Psoas muscle (tissue), 2 donors: ENCODE measurements around the gene FBN2.

DNA sequence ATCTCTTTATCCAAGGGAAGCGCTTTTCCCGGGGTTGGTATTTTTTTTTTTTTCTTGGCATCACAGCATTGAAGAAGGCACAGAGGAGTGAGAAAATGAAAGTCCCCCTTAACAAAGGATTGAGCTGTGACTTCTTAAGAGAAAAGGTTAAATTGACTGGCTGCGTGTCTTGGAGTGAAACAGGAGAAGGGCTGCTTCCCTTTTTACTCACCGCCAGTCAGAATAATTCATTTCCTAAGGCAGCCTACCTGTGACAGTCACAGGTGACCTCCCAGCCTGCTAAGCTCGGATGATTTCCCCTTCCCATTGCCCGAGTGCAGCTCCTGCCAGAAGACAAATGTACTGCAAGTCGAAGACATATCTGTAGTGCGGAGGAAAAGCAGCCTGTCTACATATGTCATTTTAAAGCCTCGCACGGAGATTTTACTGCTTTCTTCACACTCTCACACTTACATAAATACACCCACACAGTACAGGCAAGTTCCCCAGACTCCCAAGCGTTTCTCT lies 665.5 kb upstream of the ZNF608 start:
- PRO-cap, 2 experiments, result no peak in any of the 2 experiments

- PRO-cap, 2 experiments, result no peak in any of the 2 experiments
Observed at GRCh38 chr5:125485013-125485822, 738.8 kb upstream of the ZNF608 start.

DNA sequence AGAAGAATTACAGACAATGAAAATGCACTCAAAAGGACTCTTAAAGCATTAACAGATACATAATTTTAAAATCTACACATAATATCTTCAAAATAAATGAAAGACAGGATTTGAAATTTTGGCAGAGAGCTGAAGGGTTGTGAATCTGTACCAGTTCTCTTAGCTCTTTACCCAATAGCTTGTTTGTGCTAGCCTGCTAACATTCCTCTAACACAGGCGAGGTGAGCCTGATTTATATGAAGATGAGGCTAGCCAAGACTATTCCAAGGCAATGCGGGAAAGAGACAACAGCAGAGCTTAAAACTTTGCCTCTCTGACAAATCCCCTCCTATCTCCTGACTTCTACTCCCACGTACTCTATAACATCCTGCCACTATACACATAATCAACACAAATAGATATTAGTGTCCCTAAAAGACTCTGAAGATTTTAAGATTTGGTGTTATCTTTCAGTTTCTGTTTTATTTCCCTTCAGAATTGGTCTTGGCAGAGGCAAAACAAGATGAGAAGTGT lies 745.6 kb upstream of the ZNF608 start:
- PRO-cap, 2 experiments, result no peak in any of the 2 experiments

GRCh38 chr5:126365494-126365783 lies 57.8 kb upstream of the GRAMD2B start:
- PRO-cap, 2 experiments, result no peak in any of the 2 experiments

- PRO-cap, 2 experiments, result no peak in any of the 2 experiments
Observed at GRCh38 chr5:126373227-126374373, 49.6 kb upstream of the GRAMD2B start.

DNA sequence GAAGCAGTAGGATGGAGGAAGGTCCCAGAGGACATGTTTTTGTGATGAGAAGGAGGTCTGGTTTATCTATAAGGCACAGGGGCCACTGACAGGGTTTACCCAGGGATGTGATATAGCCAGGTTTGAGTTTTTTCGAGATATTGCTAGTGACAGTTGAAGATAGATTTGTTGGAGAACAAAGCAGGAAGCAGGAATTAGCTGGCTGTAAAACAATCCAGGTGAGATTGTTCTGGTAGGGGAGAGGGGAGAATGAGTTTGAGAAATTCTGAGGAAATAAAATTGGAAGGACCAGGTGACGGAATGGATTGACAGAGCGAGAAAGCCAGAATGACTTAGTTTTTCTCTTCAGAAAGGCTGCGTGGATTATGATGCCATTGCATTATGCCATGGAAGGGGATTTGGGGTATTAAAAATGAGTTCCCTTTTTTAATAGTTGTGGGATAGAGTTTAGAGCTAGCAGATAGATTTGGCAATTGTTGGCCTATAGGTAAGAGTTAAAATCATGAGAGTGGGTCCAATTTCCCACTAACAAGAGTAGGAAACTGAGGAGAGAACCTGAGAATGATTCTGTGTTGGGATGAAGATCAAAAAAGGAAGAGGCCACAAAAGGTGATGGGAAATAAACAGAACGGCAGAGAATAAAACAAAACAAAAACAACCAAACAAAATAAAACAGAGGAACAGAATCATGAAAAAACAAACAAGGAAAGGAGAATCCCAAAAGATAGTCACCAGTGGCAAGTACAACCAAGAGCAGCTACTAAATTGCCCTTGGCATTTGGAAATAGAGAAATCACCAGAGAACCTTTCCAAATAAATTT lies 14.0 kb downstream of the GRAMD2B start:
- PRO-cap, 2 experiments, result no peak in any of the 2 experiments

DNA sequence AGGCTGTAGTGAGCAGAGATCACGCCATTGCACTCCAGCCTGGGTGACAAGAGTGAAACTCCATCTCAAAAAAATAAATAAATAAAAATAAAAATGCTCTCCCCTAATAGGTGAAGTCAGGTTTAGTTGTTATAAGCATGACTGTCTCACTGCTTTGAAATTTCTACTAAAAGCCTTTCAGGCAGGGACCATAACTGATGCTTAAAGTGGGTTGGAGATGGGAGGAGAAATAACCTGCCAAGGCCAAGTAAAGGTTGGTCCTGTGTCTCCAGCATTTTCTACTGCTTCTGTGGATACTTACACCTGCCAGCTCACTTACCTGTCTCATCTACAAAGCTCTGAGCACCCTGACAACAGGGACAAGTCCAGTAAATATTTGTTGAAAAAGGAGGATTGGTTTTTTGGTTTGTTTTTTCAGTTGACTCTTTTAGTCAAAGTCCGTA lies 38.5 kb downstream of the GRAMD2B start:
- PRO-cap, 2 experiments, result no peak in any of the 2 experiments

DNA sequence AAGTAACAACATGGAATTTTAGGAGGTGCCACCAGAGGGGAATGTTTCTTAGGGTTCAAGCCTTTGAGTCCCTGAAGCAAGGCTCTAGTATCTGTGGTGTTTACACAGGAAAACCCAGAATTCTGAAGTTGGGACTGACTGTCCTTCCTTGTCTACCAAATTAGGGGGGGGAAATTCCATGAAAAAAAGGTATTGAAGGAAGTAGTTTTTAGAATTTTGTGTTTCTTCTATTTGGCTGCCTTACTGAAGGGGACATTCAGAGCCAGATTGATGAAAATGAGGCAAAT lies 69.5 kb downstream of the LMNB1 start:
- PRO-cap, 2 experiments, result no peak in any of the 2 experiments

GRCh38 chr5:126895770-126896031 lies 118.8 kb downstream of the LMNB1 start:
- PRO-cap, 2 experiments, result no peak in any of the 2 experiments

DNA sequence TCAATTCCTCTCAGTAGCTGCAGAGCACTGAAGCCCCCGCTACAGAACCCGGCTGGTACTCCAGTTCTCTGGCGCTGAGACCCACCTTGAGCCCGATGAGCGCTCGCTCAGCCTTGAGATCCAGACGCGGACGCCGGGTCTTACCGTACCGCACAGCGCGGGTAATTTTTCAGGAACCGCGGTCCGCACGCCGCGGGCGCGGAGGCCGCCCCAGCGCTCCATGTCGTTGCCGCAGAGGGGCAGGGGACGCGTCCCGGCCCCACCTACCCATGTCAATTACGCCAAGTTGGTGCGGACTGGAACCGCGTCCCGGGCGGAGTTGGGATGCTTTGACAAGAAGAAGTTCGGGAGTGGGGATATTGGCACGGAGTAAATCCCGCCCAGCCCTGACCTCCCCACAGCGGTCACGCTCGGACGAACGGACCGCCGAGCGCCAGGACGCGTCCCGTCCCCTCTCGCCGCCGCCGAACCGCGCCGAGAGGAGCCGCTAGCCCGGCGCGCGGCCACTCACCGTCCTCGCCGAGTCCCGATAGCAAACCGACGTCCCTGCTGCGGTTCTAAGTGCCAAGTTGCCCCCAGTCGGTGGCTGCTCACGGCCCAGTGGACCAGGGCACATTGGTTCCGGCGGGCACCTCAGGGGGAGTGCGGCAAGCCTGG lies 391 bp downstream of the MARCHF3 start:
- PRO-cap, 2 experiments, result peak in 1 of 2 experiments; most common plus-strand start position 506 of the sequence (in 1)

GRCh38 chr5:127040679-127041402 lies 10.5 kb upstream of the MARCHF3 start:
- PRO-cap, 2 experiments, result no peak in any of the 2 experiments

DNA sequence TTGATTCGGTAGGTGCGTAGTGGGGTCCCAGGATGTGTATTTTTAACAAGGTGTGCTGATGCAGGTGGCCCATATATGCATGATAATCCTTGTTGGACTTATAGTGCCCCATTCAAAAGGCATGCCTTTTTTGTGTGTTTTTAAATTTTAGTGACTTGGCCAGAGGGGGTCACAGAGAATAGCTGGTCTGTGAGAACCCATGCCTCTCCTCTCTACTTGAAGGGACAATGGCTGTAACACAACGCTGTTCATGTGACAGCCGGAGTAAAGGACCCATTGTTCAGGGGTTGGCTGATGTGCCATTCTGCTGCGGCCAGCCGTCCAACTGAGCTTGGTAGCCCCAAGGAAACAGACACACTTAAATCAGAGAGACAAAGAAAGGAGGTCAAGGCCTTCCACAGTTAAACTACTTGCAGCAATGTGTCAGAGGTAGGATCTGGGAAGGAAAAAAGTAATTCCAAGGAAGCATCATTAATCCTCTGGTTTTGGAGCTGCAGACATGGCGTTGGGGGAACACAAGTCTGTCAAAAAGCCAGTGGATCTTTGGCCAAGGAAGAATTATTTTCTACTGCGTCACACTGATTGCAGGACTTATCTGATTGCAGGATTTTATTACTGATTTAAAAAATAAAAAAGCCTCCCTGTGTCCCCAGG lies 8.1 kb downstream of the MEGF10 start:
- PRO-cap, 2 experiments, result no peak in any of the 2 experiments

DNA sequence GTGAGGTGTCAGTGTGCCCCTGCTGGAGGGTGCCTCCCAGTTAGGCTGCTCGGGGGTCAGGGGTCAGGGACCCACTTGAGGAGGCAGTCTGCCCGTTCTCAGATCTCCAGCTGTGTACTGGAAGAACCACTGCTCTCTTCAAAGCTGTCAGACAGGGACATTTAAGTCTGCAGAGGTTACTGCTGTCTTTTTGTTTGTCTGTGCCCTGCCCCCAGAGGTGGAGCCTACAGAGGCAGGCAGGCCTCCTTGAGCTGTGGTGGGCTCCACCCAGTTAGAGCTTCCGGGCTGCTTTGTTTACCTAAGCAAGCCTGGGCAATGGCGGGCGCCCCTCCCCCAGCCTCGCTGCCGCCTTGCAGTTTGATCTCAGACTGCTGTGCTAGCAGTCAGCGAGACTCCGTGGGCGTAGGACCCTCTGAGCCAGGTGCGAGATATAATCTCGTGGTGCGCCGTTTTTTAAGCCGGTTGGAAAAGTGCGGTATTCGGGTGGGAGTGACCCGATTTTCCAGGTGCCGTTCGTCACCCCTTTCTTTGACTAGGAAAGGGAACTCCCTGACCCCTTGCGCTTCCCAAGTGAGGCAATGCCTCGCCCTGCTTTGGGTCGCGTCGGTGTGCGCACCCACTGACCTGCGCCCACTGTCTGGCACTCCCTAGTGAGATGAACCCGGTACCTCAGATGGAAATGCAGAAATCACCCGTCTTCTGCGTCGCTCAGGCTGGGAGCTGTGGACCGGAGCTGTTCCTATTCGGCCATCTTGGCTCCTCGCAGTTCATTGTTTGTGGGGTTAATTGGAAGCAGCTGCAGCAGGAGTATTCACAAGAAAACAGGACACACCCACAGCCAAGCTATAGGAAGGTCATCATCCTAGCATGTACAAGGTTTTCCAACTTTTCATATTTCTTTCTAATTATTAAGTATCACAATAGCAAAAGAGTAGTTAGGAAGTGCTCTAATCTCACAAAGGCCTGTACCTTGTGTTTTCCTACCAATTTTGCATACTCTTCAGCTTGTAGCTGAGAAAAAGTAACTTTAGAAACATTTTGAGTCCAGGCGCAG lies 49.5 kb downstream of the CCDC192 start:
- PRO-cap, 2 experiments, result no peak in any of the 2 experiments

GRCh38 chr5:127959479-127959925 lies 124.1 kb upstream of the SLC12A2 start:
- PRO-cap, 2 experiments, result no peak in any of the 2 experiments

- PRO-cap, 2 experiments, result no peak in any of the 2 experiments
Observed at GRCh38 chr5:128081162-128081871, 2.2 kb upstream of the SLC12A2 start.

DNA sequence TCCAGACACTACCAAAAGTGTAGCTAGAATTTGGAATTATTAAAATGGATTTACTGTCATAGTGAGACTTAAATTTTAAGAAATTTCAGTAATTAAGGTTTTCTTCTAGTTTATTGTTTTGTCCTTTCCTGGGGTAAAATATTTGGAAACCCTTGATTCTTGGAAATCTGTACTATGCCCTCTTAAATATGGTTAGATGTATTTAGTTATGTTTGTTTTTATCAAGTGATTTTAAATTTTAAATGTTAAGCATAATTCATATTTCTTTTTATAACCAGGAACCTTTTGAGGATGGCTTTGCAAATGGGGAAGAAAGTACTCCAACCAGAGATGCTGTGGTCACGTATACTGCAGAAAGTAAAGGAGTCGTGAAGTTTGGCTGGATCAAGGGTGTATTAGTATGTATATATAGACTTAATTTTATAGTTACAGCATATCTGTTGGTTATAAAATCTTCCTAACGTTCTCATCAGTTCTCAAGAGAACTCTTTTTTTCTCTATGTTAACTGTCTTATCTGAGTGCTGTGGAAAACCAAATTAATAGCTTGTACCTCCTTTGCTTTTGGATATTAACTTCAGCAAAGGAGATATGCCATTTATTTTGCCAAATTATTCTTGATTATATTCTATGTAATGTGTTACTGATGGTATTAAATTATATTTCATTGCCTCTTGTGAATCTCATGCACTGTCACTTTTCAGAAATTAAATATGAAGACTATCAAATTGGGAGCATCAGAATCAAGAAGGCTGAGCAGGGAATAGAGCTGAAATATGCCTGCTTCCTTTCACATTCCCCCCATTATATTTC lies 29.2 kb downstream of the SLC12A2 start:
- PRO-cap, 2 experiments, result no peak in any of the 2 experiments

- PRO-cap, 2 experiments, result no peak in any of the 2 experiments
Observed at GRCh38 chr5:128115912-128116159, 32.3 kb downstream of the SLC12A2 start.

DNA sequence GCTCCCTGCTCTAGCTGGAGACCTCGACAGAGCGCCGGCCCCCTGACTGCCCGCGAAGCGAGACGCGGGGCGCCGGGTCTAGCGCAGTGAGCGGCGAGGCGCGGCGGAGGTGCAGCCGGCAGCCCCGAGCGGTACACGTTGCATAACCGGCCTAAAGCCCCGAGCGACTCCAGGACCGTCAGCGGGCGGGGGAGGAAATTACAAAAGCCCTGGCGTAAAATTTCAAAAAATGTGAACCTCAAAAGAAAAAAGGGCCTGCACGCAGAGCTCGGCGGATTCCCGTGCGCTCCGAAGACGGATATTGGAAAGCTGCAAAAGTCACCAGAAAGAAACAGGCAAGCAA lies 340 bp downstream of the FBN2 start:
- PRO-cap, 2 experiments, result no peak in any of the 2 experiments

GRCh38 chr5:128538077-128538870 lies at the start of gene FBN2:
TSS of gene FBN2 (minus strand) at chr5:128538245.
- PRO-cap, 2 experiments, result no peak in any of the 2 experiments

DNA sequence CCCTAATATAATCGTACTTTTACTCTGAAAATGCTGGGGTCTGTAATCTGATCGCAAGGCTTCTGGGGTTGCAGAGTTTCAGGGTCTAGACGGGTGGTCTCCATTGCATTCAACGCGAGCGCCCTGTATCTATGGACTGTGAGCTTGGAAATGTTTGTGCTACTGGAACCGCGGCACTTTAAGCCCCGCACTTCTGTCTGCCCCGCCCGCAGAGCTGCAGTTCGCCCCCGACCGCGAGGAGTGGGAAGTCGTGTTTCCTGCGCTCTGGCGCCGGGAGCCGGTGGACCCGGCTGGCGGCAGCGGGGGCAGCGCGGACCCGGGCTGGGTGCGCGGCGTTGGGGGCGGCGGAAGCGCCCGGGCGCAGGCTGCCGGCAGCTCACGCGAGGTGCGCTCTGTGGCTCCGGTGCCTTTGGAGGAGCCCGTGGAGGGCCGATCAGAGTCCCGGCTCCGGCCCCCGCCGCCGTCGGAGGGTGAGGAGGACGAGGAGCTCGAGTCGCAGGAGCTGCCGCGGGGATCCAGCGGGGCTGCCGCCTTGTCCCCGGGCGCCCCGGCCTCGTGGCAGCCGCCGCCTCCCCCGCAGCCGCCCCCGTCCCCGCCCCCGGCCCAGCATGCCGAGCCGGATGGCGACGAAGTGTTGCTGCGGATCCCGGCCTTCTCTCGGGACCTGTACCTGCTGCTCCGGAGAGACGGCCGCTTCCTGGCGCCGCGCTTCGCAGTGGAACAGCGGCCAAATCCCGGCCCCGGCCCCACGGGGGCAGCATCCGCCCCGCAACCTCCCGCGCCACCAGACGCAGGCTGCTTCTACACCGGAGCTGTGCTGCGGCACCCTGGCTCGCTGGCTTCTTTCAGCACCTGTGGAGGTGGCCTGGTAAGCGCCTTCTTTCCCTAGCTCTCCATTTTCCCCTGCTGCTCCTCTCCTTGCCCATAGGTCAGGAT lies 1.1 kb downstream of the ADAMTS19 start:
- PRO-cap, 2 experiments, result peak in 1 of 2 experiments; most common plus-strand start position 273 of the sequence (in 1); most common minus-strand start position 722 of the sequence (in 1)